HL-60 (cell line): ENCODE results near the genes PNPLA6, MCEMP1 and CLEC4M.

GRCh38 chr19:6743760-6744813, 4.6 kb downstream of the TRIP10 start:
- RRBS = no CpG with 5 or more reads among the region's 25 CpGs

GRCh38 chr19:7119432-7119777, 49.9 kb downstream of the ZNF557 start:
- RRBS = no CpG with 5 or more reads among the region's 14 CpGs

DNA sequence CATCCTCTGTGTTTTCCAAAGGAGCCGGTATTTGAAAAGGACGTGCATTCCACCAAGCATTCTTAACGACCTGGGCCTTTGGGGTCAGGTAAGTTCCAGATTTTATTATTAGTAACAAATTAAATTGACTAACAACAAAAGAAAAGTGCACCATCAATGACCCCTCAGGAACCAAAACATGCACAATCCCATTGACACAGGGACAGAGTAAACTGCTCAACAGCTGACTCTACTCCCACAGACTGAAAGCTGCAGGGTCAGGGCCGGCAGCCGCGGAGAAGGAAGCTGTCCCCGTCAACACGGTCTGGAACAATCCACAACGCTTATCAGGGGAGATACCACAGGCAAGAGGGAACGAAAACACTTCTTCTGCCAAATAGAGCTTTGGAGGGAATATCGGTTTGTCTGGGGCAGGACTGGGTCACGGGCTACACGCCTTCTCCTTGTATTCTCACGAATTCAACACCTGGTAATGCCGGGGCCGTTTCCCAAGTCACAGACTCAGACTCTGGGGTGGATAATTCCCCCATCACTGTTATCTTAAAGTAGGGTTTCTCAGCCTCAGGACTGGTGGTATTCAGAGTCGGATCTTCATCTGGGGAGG, 82.7 kb downstream of the INSR start:
- RRBS = no CpG with 5 or more reads among the region's 17 CpGs

- RRBS = no CpG with 5 or more reads among the region's 1 CpG
Measured at GRCh38 chr19:7228919-7229662, 65.1 kb downstream of the INSR start.

- RRBS = no CpG with 5 or more reads among the region's 10 CpGs
Measured at GRCh38 chr19:7291135-7291666, 3.0 kb downstream of the INSR start.

GRCh38 chr19:7340874-7341427, 7.8 kb upstream of the ARHGEF18 start:
- RRBS = no CpG with 5 or more reads among the region's 10 CpGs

- RRBS = no CpG with 5 or more reads among the region's 4 CpGs
Measured at GRCh38 chr19:7357129-7357595, 8.4 kb downstream of the ARHGEF18 start.

DNA sequence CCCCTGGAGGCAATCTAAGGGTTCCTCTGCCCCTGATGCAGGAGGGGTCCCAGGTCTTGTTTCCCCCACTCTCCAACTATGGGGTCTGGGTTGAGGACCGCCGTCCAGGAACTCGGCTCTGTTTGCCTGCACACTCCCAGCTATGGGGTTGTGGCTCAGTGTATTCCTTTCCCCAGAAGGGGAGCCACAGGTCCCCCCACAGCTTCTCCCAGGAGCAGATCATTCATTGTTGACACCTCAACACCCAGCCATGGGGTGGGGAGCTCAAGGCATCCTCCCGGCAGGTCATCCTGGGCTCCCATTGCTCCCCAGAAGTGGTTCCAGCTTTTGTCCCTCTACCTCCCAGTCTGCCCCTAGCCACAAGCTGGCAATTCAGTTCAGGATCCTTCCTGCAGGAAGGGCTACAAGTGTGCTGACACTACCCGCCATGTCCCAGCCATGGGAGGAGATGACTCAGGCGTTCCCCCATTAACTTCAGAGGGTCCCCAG, 1.0 kb downstream of the ZNF358 start:
- RRBS = no CpG with 5 or more reads among the region's 6 CpGs

DNA sequence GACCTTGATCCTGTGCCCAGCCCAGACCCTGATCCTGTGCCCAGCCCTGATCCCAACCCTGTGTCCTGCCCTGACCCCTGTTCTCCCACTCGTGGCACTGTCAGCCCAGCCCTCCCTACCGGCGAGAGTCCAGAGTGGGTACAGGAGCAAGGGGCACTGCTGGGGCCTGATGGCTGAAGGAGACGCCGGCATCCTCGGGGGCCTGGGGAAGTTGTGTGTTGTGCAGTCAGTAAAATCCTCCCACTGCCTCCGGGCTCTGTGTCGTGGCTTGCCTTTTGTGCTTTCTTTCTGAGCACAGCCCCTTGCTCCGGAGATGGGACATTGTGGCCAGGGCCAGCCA, 1.7 kb upstream of the MCOLN1 start:
- RRBS = 76% methylated on average over 8 of the region's 9 CpGs

DNA sequence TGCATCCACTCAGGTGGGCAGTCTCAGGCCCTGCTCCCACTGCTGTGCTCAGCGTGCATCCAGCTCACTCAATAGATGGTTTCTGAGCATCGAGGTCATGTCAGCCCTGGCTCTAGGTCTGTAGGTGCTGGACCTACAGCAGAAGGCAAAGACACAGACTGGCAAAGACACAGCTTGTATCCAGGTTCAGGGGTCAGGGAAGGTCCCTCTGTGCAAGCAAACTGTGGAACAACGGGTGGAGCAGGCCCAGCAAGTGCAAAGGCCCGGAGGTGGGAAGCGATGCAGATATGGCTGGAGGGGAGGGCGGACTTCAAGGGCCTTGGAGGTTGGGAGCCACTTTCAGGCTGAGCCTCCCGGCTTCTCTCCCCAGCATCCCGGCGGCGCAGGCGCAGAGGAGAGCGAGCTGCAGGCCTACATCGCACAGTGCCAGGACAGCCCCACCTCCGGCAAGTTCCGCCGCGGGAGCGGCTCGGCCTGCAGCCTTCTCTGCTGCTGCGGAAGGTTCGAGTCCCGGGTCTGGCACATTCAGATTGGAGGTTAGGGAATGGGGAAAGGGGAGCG, 2.3 kb upstream of the PNPLA6 start:
- RRBS = 94% methylated on average over 18 of the region's 23 CpGs

GRCh38 chr19:7534994-7536082, at the start of gene PNPLA6:
TSS of gene PNPLA6 (plus strand) at chr19:7535717.
- RRBS = 12% methylated on average over 46 of the region's 85 CpGs

GRCh38 chr19:7541068-7541671, 5.7 kb downstream of the PNPLA6 start:
- RRBS = 99% methylated on average over 6 of the region's 28 CpGs

DNA sequence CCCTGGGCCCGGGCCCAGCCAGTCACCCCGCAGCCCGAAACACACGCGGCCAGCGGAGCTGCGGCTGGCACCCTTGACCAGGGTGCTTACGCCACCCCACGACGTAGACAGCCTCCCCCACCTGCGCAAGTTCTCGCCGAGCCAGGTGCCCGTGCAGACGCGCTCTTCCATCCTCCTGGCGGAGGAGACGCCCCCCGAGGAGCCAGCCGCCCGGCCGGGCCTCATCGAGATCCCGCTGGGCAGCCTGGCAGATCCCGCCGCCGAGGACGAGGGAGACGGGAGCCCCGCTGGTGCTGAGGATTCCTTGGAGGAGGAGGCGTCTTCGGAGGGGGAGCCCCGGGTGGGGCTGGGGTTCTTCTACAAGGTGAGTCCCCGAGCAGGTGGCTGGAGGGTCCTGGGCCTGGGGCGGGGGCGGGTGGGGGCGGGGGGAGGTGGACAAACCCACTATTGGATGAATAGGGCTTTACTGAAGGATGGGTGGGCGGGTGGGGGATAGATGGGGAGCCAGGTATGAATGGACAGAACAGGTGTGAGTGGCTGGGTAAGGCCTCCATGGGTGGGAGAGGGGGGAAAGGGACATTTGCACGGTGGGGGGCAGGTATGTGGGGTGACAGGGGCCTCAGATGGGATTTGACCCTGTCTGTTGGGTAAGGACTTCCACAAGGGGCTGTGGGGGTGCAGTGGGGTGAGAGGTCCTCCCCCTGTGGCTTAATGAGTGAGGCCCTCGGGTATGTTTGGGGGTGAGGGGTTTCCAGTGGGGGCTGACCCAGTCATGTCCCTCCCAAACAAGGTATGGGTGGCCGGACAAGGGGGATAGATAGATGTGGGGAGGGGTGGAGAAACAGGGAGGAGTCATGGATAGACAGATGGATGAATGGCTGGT, 16.3 kb downstream of the XAB2 start:
- RRBS = no CpG with 5 or more reads among the region's 41 CpGs

GRCh38 chr19:7676810-7677459, at the start of gene MCEMP1:
TSS of gene MCEMP1 (plus strand) at chr19:7677090.
- RRBS = no CpG with 5 or more reads among the region's 15 CpGs

DNA sequence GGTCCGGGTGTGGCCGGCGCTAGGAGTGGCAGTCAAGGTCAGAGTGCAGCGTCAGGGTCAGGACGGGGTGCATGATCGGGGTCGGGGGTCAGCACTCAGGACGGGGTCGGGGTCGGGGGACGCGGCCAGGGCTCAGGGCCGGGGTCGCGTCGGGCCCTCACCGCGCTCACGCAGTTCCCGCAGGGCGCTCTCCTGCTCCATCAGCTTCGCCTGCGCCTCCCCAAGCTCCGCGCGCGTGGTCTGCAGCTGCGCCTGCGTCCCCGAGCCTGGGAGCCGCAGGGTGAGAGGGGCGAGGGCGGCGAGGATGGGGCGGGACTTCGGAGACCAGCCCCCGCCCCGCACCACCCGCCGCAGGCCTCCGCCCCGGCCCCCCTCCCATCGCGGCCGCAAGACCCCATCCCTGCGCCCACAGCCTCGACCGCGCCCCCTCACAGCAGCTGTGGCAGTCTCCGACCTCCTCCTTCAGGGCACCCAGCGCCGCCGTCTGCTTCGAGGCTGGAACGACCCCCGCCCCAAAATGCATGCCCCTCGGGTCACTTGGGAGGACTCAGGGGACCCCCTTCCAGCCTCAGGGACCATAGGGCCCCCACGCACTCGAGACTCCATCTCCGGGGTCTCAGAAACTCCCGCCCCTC, 1.2 kb downstream of the CLEC4G start:
- RRBS = no CpG with 5 or more reads among the region's 61 CpGs

DNA sequence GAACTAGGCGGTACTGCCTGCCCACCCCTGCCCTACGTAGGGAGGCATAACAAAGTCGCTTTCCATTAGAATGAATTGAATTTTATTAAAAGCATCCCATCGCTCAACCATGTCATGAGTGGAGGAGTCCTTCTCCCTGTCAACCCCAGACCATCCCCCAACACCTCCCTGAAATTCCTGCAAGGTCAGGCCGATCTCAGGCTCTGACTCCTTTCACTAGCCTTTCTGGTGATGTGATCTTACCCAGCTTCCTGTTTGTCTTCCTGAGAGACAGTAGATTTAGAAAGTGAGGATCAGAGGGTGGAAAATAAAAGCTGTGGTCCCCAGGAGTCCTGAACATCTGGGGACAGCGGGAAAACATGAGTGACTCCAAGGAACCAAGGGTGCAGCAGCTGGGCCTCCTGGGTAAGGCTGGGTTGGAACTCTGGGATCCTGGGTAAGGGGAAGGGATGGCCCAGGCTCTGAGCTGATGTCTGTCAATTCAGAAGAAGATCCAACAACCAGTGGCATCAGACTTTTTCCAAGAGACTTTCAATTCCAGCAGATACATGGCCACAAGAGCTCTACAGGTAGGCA, at the start of gene CLEC4M:
Gene CLEC4M, plus strand, starts transcription at position 336 of the 576 bp plus-strand sequence.
- RRBS = no CpG with 5 or more reads among the region's 6 CpGs

DNA sequence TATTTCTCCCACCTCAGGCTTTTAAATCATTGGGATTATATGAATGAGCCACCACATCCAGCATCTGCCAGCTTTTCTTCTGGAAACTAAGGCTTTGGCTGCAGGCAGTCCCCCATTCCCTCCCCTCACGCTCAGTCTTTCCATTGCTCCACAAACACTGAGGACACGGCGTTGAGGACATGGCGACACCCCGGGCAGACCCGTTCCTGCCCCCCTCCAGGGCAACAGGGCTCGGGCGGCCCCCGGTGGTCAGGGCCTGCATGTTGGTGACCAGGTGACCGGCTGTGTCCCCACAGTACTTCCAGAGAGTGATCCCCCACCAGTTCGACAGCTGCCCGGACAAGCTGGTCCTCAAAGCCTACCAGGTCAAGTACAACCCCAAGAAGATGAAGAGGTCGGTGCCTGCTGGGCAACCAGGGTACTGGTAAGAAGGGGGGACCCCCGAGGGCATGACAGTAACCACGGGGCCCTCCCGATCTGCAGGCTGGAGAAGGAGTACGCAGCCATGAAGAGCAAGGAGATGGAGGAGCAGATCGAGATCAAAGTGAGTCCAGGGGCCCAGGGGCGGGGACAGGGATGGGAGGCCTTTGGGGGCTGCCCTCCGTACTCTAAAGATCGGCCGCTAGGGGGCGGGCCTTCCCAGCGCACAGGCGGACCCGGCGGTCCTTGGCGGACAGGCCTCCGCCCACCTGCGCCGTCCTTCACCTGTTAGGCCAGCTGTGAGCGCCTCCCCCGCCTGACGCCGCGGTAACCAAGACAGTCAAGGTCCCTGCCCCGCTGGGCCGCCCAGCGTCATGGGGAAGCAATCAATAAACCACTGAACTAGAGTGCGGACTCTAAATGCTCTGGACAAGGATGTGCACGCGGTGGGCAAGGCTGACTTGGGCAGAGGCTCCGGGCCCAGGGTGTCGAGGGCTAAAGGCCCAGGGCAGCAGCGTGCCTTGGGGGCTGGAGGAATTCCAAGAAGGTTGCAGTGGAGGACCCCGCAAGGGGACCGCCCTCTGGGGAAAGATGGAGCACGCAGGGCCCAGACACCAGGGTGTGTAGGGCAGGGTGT, 21.1 kb downstream of the PRR36 start:
- RRBS = 57% methylated on average over 8 of the region's 48 CpGs

DNA sequence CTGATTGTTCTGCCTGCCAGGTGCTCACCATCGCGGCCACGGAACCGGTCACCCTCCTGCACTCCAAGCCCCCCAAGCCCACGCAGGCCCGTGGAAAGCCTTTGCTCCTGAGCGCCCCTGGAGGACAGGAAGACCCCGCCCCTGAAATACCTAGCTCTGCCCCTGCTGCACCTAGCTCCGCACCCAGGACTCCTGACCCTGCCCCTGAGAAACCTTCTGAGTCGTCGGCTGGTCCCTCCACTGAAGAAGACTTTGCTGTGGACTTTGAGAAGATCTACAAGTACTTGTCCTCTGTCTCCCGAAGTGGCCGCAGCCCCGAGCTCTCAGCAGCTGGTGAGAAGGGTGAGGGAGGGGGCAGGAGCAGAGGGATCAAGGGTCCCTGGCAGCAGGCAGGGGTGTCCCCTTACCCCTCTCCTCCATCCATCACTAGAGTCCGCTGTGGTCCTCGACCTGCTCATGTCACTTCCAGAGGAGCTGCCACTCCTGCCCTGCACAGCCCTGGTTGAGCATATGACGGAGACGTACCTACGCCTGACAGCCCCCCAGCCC, 2.0 kb downstream of the SNAPC2 start:
- RRBS = no CpG with 5 or more reads among the region's 19 CpGs

GRCh38 chr19:8194392-8194965, 14.7 kb upstream of the CERS4 start:
- RRBS = no CpG with 5 or more reads among the region's 16 CpGs

DNA sequence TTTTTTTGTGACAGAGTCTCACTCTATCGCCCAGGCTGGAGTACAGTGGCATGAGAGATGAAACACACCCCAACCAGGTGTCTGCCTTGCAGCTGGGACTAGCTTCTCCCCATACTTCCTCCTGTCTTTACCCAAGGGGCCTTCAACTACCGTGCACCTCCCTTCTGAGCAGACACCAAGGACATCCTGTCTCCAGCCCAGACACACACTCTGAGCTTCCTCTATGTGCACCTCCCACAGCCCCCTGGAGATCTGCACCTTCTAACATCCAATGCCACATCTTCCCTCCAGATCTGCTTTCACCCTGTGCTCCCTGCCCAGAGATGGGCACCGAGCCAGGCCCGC, 14.0 kb upstream of the CERS4 start:
- RRBS = no CpG with 5 or more reads among the region's 4 CpGs